Bronchial lymph node (tissue), 1 donor: ENCODE results near the genes TPH1, HPS5, TSG101 and MRGPRX2.

- PRO-cap, result no peak
Measured at GRCh38 chr11:17414073-17414676, 25.7 kb upstream of the KCNJ11 start.

GRCh38 chr11:17497957-17498556 lies 21.4 kb upstream of the ABCC8 start:
- PRO-cap, result no peak

- PRO-cap, result no peak
Measured at GRCh38 chr11:17524227-17524809, 19.9 kb downstream of the USH1C start.

- PRO-cap, result no peak
Measured at GRCh38 chr11:17762098-17762344, 27.4 kb downstream of the KCNC1 start.

GRCh38 chr11:17807067-17807372 lies 72.4 kb downstream of the KCNC1 start:
- PRO-cap, result no peak

- PRO-cap, result no peak
Measured at GRCh38 chr11:18046175-18046578, at the start of gene TPH1. Gene TPH1 (minus strand): TSS chr11:18046269.

DNA sequence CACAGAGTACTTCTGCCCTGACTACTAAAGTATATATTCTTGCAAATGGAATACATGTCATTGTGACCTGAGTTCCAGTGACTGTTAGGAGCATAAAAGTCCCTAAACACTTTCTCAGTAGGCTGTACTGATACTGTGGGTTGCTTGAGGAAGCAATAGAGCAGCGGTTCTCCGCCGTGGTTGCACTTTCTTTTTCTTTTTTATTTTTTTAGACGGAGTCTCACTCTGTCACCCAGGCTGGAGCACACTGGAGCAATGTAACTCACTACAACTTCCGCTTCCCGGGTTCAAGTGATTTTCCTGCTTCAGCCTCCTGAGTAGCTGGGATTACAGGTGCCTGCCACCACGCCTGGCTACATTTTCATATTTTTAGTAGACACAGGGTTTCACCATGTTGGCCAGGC lies 2.1 kb downstream of the SAA2 start:
- PRO-cap, result no peak

DNA sequence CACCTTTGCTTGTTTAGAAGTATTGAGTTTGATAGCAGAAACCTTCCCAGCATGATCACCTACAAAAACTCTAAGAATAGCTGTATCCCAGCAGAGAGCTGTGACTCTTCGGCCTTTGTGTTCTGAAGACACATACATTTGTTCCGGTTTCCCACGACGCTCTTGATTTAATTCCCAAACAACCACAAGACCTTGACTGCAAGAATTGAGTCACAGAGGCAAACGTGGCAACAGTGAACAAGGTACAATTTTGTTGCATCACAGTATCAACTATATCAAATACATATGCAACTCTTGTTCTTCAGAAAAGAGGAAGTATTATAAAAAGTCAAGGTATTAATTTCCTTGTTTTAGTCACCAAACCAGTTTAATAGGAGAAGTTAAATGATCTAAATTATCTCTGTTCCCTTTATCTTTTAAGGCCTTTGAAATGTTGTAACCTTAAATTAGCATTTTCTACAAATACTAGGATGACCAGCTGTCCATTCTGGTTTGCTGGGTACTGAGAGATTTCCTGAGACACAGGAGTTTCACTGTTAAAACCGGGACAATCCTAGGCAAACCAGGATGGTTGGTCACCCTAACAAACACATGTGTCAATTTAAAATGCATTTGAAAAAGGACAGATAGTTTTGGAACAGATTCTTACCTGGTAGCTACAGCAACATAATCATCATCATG lies 11.1 kb downstream of the HPS5 start:
- PRO-cap, result no peak

GRCh38 chr11:18321897-18322654 lies at the start of gene HPS5:
Gene HPS5 (minus strand): TSS chr11:18322140.
- PRO-cap, result bidirectional peak, plus-strand start at chr11:18322276, minus-strand start at chr11:18322192; bidirectional peak, plus-strand start at chr11:18322604, minus-strand start at chr11:18322516

- PRO-cap, result no peak
Measured at GRCh38 chr11:18322655-18323232, 377 bp downstream of the GTF2H1 start.

- PRO-cap, result no peak
Measured at GRCh38 chr11:18394720-18395035, 315 bp downstream of the LDHA start.

GRCh38 chr11:18526431-18527424 lies at the start of gene TSG101:
Gene TSG101 (minus strand): TSS chr11:18526942.
- PRO-cap, result bidirectional peak, plus-strand start at chr11:18526715, minus-strand start at chr11:18526556; bidirectional peak, plus-strand start at chr11:18526972, minus-strand start at chr11:18526895

DNA sequence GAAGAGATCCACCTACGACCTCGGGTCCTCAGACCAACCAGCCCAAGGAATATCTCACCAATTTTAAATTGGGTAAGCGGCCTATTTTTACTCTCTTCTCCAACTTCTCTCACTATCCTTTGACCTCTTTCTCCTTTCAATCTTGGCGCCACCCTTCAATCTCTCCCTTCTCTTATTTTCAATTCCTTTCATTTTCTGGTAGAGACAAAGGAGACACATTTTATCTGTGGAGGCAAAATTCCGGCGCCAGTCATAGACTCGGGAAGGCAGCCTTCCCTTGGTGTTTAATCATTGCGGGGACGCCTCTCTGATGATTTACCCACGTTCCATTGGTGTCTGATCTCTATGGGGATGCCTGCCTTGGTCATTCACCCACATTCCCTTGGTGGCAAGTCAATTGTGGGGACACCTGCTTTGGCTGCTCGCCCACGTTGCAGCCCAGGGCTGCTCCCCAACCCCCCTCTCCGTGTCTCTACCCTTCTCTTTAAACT lies 9.7 kb upstream of the SPTY2D1 start:
- PRO-cap, result no peak

DNA sequence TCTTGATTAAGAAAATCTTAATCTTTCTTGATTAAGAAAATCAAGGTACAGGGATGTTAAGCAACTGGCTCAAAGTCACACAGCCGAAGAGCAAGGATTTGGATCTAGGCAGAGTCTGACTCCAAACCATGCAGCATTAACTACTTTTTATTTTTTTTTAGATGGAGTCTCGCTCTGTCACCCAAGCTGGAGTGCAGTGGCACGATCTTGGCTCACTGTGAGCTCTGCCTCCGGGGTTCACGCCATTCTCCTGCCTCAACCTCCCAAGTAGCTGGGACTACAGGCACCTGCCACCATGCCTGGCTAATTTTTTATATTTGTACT lies 20.5 kb upstream of the SPTY2D1 start:
- PRO-cap, result no peak

DNA sequence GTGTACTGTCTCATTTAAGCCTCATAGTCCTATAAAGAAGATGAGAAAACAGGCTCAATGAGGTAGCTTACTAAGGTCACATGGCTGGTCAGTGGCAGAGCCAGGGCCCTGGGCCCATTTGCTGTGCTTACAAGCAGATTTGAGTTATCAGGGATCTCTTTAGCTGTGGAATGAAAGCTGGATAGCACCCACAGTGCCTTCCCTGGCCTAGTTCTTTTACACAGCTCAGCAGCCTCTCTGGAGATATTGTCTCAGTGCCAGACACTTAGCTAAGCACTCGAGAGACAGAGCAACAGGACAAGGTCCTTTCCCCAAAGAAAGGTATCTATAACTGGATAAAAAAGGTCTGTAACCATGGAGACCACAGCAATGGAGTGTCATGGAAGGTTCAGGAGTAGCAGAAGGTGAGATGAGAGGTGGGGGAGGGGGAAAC lies 6.2 kb downstream of the TMEM86A start:
- PRO-cap, result no peak

DNA sequence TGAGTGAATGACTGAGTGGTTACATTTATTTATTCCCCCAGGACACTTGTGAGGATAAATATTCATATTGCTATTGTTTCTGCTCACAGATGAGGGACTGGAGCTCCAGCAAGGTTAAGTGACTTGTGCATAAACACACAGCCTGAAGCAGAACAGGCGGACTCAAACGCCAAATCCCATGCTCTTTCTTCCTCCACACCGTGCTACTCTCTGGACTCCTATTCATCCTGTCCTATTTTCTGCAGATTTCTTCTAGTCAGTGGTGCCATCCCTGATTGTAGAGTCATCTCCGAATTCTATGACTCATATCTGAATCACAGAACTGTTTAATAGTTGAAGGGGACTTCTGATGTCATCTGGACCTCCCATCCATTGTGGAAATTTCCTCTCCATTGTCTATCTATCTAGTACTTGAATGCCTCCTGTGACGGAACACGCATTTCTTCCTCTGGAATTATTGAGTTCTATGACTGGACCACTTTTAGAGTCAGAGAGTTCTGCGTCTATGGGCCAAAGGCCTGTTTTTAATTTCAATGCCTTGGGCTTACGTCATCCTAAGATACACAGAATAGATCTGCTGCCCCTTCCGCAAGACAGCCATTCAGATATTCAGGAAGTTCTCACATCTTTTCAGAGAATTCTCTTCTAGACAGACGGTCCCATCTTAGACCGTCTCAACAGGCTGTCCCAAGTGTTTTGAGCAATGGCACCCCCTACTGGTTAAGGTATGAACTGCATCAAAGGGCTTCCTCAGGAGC lies 27.7 kb downstream of the PTPN5 start:
- PRO-cap, result no peak

DNA sequence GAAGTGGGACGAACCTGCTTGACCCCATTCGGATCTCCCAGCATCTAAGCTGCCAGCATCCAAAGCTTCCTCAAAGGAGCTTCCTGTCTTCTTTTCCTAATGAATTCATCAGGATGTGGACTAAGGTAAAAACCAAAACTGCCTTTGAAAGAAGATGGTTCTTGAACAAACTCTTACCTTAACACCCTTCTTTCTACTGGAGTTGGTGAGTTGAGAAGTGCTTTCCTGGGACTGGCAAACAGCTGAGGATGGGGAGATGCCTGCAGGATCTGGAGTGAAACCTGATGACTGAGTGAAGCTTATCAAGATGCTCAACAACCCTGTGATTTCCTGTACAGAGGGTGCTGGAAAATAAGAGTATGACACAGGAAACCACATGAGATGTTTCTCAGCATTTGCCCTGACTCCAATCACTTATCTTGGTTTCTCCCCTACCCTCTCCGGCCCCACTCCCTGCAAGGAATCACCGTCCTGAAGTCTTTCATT lies at the start of gene MRGPRX2:
Gene MRGPRX2, minus strand, starts transcription at position 276 of the 486 bp plus-strand sequence.
- PRO-cap, result no peak

DNA sequence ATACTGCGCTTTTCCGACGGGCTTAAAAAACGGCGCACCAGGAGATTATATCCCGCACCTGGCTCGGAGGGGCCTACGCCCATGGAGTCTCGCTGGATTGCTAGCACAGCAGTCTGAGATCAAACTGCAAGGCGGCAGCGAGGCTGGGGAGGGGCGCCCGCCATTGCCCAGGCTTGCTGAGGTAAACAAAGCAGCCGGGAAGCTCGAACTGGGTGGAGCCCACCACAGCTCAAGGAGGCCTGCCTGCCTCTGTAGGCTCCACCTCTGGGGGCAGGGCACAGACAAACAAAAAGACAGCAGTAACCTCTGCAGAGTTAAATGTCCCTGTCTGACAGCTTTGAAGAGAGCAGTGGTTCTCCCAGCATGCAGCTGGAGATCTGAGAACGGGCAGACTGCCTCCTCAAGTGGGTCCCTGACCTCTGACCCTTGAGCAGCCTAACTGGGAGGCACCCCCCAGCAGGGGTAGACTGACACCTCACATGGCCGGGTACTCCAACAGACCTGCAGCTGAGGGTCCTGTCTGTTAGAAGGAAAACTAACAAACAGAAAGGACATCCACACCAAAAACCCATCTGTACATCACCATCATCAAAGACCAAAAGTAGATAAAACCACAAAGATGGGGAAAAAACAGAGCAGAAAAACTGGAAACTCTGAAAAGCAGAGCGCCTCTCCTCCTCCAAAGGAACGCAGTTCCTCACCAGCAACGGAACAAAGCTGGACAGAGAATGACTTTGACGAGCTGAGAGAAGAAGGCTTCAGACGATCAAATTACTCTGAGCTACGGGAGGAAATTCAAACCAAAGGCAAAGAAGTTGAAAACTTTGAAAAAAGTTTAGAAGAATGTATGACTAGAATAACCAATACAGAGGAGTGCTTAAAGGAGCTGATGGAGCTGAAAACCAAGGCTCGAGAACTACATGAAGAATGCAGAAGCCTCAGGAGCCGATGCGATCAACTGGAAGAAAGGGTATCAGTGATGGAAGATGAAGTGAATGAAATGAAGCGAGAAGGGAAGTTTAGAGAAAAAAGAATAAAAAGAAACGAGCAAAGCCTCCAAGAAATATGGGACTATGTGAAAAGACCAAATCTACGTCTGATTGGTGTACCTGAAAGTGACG lies 18.7 kb downstream of the ZDHHC13 start:
- PRO-cap, result no peak

GRCh38 chr11:19218714-19219392 lies 17.1 kb upstream of the CSRP3 start:
- PRO-cap, result no peak

DNA sequence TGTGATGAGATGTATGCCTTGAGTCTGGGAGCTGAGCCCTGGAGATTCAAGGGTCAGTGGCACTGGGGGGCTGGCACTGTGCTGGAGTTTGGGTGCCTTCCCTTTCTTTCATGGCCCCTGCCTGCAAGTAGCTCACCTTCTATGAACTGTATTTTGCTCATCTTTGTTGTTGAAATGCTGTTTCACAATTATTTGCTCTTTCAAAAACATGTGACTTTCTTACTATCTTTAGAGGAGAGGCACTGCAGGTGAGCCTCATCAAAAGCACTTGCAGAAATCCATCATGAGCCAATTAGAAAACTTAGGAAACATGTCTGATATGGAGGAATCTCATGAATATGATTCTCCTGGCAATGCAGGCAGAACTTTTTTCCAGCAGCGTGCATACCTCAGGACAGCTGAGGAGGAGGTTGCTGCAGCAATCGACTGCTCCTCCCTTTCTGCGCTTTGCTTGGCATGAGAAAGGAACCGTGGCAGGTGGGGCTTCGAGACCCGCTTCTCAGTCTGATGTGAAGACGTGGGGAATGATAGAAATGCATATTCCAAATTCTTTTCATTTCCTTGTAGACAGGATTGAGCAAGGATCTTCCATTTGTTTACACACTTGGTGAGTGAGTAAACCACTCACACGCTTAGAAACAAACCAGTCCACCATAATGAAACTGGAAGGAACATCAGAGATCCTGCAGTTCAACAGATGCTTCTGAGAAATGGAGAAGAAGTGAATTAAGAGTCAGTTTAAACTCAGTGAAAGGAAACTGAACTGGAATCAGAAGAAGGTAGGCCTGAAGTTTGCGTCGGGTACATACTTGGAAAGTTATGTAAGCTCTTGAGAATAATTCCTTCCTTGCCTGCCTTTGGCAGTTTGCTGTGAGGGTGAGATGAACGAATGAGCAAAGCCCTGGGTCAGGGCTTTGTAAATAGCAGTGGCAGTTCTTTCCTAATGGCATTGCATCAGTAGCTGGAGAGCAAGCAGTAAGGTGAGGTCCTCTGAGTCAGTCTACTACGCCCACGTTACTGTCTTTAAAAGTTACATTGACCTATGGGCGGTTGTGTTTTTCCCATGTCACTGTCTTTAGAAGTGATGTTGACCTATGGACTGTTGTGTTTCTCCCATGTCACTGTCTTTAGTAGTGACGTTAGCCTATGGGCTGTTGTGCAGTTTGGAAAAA lies 178.7 kb upstream of the E2F8 start:
- PRO-cap, result no peak